ENCODE data around the genes VWA8 and GTF2F2.

DNA sequence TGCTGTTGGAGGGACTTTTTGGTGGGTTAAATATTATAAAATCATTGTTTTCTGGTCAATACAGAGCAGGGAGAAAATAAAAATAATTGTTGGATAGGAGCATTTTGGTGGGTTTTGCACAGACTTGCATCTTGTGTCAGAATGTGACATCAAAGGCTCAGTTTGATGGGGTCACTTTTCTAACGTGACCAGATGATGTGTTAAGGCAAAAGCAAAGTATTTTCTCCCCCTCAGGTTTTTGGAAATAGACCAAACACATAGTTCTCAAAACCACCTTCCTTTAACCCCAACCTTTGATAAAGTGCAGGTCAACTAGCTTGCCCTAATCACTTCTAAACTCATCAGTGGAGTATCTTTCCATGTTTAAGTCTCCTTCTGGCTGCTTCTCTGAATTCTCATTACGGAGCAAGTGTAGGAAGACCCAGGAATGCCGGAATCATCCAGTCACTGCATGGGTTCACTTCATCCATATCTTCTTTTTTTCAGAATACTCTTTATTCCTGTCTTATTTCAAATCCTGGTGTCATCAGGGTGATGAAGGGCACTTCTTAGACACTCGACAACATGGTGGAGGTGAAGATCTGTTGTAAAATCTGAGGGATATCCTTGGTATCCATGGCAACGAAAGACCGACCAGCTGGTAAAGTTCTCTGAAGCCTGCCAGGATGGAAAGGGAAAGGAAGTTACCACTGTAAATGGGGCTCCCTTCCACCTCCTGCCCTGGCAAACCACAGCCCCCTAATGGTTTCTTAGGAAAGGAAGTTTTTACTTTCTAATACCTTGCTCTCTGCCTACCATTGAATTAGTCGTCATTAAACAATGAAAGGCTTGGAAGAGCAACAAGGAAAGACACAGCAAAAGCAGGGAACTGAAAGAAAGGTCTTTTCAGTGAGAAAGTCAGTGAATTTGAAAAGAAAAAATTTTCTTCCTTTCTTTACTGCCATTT lies 110.6 kb downstream of the RGCC start:
- PRO-cap, result no peak

GRCh38 chr13:41864784-41864983 lies 96.2 kb downstream of the VWA8 start:
- PRO-cap, result no peak

DNA sequence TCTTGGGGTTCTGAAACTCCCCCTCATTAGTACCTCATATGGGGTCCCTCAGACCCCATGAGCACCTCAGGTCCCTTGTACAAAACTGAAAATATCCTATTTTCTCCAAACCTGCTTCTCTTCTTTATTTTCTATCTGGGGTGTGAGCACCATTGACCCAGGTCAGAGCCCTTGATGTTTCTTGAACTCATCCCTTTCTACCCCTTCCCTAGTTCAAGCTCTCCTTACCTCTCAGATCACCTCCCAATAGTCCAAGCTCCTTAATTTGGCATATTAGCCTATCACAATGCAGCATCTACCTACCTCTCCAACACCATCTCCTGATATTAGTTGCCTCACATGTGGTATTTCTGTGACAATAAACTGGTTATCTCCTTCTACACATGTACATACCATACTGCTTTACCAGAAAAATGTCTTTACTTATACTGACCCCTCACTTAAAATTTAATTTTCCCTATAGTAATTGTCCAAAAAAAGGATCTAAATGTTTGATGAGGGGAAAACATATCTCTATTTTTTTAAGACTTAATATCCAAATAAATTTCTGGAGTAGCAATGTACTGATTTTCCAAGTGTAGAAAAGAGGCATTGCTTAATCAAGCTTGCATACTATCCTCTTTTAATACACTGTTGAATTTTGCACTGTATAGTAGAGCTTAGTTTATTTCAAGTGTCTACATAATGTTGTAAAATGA lies 68.1 kb downstream of the VWA8 start:
- PRO-cap, result no peak

DNA sequence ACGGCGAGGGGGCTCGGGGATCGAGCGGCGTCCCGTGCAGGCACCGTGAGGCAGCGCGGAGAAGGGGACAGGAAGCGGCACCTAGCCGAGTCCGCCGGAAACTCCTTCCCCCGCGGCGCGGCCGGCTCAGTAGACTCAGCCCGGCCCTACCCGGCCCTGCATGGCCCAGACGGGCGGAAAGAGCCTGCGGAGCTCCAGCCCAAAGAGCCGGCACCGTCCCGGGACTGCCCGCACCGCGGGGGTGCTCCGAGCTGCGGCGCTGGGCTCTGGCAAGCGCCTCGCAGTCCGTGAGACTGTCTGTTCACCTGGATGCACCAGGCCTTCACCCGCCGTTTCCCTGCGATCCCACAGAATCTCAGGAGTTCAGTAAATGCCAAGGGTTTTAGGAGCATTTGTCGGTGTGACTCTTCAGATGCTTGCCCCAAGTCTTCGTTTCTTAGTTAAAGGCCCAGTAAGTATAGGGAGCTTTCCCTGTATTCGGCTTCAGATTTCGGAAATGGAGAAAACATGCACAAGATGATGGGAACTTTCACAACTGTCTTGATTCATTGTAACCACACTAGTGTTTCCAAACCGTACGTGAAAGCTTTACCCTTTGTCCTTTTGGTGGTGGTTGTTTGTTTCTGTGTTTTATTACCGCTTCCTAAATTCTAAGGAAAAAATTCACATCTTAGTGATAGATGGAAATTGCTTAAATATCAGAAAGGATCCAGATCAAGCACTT lies at the start of gene VWA8:
VWA8 (minus strand) TSS at position 72 of the 724 bp plus-strand sequence.
- PRO-cap, result bidirectional peak, plus-strand start at position 290 of the sequence, minus-strand start at position 73 of the sequence; unidirectional peak, minus-strand start at position 357 of the sequence

- PRO-cap, result unidirectional peak, minus-strand start at chr13:41961876
These were observed 852 bp upstream of the VWA8 start for GRCh38 chr13:41961762-41962160.

DNA sequence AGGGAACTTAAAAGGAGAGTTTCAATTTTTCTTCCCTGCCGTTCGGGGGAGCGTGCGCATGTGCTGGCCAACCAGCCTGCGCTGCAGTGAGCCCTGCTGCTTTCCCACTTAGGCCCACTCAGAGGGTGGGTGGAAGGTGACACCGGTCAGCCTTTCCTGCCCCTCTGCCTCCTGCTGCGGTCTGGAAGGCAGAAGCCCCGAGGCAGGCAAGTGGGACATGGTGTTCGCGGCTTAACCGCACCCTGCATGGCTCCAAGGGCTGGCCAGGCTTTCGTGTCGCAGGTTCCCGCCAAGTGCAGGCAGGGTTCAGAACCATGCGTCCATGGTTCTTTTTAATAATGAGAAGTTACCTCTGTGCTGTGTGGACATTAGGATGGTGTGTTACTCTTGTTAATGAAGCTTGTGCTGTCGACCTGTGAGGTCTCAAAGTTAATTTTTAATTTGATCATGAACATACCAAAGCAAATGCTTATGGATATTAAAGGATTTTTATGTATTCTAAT lies 971 bp downstream of the DGKH start:
- PRO-cap, result no peak

GRCh38 chr13:42354951-42355504 lies 83.1 kb downstream of the AKAP11 start:
- PRO-cap, result no peak

DNA sequence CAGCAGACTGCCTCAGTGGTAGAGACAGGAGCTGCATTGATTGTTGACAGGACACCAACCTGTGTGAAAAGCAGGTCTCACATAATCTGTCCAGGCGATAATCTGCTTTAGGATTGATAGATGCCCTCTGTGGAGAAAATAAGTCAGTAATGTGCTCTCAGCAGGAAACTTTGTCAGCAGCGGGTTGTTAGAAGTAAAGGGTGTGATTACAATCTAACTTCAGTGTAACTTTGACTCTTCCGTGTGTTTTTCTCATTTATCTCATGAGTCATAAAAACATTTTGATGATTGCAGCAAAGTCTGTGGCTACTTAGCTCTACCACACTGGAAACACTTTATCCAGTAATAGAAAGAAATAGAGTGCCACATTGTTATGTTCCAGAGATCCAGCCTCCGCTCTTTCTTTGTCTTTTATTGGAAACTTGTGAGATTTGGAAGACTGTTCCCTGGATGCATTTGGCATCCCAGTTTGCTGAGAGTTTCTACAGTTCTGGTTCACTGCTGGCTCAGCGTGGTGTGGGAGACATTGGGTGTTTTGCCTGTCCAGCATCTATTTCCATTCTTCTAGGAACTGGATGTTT lies 121.3 kb downstream of the AKAP11 start:
- PRO-cap, result no peak

DNA sequence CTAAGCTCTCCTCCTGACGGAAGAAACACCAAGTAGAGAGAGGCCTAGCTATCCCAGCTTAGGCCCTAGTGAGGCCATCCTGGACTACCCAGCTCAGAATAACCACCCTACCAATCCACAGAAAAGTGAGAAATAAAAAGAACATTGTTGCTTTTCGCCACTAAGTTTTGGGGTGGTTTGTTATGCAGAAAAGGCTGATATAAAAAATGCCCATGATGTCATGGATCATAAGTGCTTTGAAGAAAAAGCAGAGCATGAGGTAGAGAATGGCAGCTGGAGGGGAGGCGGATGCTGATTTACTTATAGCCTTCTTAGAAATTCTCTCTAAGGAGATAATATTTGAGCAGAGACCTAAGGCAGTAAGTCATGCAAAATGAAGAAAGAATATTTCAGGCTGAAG lies 73.5 kb downstream of the DNAJC15 start:
- PRO-cap, result no peak

DNA sequence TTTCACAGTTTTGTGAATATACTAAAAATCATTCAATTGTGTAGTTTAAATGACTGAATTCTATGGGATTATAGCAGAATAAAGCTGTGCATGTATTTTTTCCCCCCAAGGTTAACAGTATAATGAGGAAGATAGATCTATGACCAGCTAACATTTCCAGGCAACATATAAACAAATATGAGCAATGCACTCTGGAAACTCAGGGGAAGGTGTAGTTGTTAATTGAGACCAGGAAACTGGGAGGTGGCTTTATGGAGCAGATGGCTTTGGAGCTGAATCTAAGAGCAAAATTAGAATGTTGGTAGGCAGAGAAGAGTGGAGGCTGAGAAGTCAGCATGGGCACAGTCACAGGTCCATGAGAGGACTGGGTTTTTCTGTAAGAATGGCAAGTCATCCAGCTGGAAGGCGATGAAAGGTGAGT lies 41.6 kb downstream of the LACC1 start:
- PRO-cap, result no peak

DNA sequence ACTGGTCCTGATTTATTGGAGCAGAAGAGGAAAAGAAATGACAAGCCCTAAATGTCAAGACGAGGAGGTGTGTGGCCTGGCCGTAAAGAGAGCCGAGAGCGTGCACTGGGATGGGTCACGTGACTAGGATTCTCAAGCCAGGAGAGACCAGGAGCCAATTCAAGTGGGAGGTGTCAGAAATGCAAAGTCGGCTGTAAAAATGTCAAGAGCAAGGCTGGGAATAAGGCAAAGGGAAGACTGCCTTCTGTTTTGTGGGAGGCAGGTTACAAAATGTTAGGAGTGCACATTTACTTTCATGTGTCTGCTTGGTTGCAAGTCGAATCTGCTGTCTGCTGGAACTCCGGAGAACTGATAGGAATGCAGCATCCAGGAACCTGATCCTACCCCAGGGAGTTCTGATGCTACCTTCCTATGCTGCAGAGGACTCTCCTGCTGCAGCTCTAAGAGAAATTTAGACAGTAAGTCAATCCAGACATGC lies 5.0 kb downstream of the SMIM2 start:
- PRO-cap, result no peak

DNA sequence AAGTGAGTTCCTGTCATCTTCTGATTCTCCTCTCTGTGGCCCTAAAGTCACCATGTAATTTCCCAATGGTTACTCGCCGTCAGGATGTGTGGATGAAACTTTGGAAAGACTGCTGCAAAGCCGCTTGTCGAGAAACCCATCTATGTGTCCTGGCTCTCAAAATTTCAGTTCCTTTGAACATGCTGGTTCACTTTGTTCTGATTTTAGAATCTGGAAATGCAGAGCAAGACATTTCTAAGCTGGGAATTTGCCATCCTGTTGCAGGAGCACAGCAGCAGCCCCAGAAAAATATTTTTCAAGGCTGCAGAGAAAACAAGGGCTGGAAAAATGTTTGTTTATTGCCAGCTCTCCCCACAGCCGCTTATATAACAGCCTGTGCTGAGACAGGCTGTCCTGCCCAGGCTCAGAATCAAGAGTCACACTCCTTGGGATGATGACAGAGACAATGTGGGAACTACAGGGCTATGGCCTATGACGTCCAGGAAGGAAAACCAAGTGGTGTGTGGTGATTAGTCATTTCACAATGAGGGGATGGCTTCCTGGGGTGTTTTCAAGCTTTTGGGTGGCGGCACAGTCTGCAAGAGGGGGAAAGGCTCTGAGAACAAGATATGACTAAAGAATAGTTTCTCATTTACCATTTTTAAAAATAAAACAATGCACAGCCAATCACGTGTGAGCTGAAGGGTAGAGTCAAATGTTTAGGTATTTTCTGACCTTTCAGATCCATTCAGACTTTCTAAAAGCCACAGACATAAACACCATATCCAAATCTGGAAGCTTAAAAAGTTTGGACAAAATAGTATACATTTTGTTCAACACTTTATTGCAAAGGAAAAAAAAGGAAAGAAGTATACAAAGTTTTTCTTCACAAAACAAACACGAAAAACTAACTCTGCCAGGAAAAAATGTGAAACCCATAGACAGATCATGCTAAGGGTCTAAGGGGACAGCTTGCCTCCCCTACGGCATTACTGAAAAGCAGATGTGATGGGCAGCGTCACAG lies 76.3 kb upstream of the SMIM2 start:
- PRO-cap, result no peak

DNA sequence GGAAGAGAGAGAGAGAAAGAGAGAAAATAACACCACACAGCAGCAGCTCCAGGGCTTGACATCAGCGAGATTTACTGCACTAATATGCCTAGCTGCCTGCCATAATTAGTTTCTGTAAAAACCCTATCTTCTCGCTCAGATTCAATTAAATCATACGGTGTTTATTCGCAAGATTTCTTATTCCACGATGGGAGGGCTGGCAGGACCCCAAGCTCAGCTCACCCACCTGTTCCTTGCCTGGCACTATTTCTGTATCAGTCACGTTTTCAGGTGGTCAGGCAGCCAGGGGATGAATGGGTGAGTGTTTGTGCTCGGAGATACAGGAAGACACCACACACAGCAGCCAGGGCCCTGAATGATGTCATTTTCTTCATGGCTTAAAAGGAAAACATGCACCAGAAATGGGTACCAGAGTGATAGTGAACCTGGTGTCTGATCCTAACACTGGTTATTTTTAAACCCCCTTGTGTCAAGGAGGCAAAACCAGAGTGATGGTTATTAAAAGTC lies 98.5 kb upstream of the SMIM2 start:
- PRO-cap, result no peak

GRCh38 chr13:44412284-44412666 lies 38.7 kb downstream of the SERP2 start:
- PRO-cap, result no peak

DNA sequence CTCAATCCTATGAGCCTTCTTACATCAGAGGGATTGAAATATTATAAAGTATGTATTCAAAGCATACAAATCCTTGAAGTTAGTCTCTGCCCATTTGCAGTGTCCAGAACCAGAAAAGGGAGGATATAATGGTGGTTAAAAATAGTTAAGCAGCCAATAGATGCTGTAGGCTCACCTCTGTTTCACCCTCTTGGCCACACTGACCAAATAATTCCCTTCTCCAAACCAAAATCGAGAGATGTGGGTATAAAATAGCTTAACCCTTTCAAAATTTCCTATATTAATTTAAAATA lies 64.1 kb downstream of the SERP2 start:
- PRO-cap, result no peak

DNA sequence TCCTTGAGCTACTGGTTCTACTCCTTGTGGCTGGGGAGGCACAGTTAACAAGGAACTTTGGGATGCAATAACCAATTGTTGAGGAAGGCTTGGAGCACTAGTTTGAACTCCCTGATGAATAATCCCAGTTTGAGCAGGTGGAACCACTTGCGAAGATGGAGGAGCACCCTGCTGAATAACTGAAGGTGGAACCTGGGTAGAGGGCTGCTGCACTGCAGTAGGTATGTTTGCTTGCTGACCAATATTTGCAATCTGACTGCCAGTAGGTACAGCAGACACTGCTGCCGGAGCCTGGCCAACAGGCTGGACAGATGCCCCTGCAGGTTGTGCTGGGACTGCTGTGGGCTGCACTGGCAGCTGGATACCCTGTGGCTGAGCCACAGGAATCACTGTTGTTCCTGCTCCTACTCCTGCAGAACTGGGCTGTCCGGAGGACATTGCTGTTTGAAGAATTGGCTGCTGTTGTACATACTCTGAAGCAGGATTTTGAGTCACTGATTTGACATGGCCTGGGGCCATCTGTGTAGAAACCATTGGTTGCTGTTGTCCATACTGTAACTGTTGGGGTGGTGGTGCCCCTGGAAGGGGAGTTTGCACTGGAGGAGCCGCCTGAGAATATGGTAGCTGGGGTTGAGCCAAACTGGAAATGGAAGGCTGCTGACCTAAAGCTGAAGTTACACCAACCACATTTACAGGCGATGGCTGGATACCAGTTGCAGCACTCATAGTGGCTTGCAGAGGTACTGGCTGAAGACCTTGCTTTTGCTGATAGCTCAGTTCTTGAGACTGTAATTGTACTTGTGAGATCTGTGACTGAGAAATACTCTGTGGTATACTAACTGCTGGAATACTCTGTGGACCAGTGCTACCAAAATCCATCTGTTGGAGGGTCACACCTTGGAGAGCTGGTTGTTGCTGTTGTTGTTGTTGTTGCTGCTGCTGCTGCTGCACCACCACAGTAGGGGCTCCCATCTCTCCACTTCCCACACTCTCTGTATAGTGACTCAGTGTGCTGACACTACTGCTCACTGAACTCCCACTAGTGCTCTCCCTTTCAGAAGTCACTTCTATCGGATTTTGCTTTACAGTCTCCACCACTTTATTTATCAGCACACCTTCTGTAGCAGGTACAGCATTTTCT lies 2.1 kb downstream of the TSC22D1 start:
- PRO-cap, result no peak

DNA sequence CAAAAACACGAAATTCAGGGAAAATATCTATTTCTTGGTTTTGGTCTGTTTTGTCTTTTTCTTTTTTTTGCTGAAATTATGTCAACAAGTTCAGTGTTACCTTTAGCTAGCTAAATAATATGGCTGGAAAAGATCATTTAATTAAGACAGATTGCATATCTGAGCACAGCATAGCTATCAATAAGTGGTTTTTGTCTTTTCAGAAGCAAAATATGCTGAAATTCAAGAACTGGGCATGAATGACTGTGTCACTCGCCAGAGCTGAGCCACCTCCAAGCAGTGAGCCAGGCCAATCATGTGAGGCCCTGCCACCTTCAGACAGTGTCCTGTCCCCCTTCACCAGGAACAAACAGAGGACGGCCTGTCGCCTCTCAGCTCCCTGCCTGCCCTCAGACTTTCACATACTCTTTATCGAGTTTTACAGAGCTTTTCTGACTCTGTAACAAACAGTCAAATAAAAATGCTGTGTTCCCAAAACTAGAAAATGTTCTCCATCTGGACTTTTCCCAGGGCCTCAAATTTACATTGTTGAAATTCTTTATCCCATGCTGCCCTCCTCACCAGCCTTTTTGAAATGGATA lies 171.0 kb upstream of the TSC22D1 start:
- PRO-cap, result no peak

- PRO-cap, result no peak
These were observed 118.7 kb downstream of the NUFIP1 start for GRCh38 chr13:44870418-44871183.

- PRO-cap, result bidirectional peak, plus-strand start at chr13:44918118, minus-strand start at chr13:44918004
These were observed 71.5 kb downstream of the NUFIP1 start for GRCh38 chr13:44917546-44918298.

GRCh38 chr13:45120098-45121130 lies at the start of gene GTF2F2:
TSS of gene GTF2F2 (plus strand) at chr13:45120510.
- PRO-cap, result bidirectional peak, plus-strand start at chr13:45120505, minus-strand start at chr13:45120710